Bile duct (tissue), 1 donor: ENCODE measurements around the genes RSRC1, RARRES1 and MFSD1.

DNA sequence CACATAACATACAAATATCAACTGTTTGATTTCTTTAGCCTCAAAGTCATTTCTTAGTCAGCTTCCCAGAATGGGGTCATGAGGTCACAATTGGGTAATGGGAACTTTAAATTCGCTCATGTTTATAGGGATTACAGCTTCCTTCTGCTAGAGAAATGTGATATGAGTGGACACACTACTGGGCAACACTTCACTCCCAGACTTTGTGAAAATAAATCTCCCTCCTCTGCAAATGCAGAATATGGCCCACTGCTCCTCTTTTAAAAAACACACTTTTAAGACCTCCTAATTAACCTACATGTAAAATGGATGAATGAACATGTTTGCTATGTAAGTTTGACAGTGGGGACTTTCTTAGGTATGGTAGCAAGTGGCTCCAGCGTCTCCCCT, 9.0 kb upstream of the TIPARP start:
- PRO-cap: no peak

DNA sequence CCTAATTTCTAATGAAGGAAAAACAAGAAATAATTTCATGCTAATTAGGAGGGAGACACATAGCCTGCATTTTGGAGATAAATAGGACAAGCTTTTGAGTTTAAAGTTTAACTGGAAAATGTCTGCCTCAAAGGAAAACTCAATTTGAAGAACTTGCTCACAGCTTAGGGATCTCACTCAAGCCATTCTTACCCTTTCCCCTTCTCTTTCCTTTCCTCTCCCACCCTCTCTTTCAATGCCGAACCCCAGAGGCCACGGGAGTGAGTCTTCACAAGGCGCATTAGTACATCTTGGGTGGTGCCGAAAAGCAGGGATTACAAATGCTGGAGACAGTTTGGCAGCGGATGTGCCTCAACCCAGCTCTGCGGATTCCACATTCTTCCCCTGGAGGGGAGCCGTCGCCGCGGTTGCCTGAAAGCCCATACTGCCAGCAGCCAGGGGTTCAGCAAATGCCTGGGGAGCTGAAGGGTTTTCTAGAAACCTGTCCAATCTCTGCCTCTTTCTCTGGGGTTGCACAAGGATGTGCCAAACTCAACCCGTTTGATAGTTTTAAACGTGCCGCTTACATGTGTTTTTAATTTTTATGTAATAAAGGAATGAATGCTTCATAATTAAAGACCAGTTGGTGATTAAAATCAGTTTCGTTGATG, 74.8 kb upstream of the LEKR1 start:
- PRO-cap: no peak

- PRO-cap: no peak
Observed at GRCh38 chr3:156815478-156816048, 10.6 kb upstream of the LEKR1 start.

- PRO-cap: no peak
Observed at GRCh38 chr3:156978390-156979161, 152.4 kb downstream of the LEKR1 start.

- PRO-cap: no peak
Observed at GRCh38 chr3:157127787-157128181, 32.2 kb downstream of the CCNL1 start.

DNA sequence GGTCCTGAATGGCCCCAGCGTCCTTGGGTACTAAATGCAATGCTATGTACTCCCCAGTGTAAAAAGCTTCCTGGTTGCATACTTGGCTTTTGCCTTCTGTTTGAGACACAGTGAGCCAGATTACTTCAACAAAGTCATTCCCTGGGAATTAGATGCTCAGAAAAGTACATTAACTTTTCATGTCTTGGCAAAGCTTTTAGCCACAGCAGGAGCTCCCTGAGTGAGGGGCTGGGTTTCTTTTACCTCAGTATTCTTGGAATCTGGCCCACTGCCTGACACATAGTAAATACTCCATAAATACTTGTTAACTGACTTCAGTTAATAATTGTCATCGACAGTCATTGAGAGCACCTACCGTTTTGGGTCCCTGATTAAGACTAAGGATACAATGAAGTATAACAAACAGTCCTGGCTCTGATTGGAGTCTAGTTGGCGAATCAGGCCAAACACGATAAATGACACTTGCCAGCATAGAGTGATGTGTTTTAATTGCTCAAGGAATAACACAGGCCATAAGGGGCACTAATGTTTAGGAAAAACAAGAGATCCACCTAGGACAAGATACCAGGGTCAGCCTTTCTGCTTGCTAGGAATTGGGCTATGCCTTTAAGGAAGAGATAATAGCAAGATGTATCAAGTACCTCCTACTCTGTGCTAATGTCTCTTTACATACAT, 23.8 kb downstream of the CCNL1 start:
- PRO-cap: no peak

DNA sequence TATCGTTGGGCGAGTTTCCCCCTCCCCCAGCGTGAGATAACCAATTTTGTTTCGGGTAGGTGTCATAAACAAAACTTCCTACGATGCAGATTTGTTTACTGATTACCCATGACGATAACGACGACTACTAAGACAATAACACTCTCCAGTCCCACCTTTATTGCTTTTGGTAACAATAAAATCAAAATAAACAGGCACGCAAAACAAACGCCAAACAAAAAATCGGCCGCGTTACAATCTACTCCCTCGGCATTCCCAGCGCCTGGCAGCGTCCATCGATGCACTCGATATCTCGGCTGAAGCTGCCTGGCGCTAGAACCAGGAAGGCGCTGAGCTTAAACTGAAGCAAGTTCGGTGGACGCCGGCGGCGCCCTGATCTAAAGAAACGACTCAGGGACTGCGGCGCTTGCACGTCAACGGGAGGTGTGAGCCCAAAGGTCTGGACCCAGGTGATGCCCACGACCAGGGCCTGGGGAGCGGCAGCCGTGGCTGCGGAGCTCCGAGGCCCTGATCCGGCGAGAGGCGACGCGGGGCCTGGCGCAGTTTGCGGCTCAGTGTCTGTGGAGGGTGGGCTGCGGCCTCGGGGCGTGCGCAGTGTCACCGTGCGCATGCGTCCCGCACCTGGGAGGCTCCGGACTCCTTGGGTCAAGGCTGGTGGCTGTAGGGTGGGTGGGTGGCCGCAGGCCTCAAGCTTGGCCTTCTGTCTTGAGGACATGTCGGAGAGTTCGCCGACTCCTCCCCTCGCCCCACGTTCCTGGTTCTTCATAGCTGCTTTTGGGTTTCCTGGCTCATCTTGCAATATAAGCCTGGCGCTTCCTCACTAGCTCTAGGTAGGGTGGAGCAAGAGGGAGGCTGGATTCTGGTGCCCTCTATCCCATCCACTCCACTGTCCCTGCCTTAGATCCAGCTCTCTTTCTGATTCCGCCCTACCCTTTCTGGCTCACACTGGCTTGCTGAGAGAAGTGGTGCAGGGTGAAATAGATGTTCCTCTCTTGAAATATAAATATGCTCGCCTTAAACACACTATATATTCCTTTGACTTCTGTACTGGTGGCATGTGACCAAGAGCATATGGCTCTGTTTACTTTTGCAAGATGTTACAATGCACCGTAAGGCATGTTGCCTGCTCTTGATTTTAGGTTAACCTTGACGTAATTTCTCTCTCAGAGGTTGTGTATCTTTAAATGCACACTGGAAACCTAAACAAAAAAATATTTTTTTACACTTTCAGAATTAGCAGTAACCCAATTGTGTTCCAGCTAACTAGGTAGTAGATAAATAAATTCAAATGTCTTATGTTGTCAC, at the start of gene RSRC1:
Gene RSRC1 (plus strand): TSS at position 315 of the 1,305 bp plus-strand sequence.
- PRO-cap: unidirectional peak, plus-strand start at position 315 of the sequence; unidirectional peak, plus-strand start at position 380 of the sequence

DNA sequence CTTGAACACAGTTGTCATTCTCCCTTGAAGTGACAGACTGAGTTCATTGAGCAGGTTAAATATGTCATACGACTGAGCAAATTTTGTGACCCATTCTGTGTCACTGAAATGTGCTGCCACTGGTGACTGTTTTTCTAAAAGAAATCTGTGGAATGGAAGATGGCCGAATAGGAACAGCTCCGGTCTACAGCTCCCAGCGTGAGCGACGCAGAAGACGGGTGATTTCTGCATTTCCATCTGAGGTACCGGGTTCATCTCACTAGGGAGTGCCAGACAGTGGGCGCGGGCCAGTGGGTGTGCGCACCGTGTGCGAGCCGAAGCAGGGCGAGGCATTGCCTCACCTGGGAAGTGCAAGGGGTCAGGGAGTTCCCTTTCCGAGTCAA, 10.0 kb upstream of the GFM1 start:
- PRO-cap: no peak

DNA sequence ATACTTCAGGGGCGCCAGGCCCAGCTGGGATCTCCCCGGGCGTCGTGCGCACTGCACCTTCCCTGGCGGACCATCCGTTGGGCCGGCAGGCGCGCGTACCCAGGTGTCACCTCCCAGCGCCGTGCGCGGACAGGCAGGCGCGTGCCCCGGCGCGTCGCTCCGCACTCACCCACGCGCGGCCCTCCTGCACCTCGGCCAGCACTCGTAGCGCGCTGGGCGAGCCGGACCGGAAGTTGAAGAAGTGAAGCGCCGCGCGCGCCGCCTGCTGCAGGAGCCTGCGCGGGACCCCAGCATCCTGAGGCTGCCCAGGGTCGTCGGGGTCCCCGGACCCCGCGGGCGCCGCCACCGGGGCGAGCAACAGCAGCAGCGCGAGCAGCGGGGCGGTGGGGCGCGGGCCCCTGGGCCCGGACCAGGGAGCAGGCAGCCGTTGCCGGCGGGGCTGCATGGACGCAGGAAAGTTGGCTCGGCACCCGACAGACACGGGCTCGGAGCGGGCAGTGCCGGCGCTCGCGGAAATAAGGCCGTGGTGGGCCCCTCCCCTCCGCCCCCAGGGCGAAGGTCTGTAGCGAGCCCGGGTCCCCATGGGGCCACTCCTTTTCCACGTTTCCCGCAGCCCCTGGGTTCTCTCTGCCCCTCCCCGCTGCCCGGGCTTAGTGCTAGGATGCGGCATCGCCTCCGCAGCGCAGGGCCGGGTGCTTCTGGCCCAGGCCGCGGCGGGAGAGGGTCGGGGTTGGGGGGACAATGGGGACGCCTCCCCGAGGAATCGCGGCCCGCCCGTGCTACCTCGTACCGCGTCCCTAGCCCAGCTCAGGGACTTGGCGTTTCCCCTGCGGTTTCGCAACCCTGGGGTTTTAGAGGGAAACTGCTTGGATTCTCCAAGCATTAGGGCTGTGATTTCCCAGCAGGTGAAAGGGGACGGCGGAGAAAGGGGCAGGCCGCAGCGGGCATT, at the start of gene RARRES1:
Gene RARRES1 (minus strand): TSS at position 487 of the 949 bp plus-strand sequence.
- PRO-cap: bidirectional peak, plus-strand start at position 231 of the sequence, minus-strand start at position 131 of the sequence; bidirectional peak, plus-strand start at position 565 of the sequence, minus-strand start at position 487 of the sequence; bidirectional peak, plus-strand start at position 882 of the sequence, minus-strand start at position 824 of the sequence

DNA sequence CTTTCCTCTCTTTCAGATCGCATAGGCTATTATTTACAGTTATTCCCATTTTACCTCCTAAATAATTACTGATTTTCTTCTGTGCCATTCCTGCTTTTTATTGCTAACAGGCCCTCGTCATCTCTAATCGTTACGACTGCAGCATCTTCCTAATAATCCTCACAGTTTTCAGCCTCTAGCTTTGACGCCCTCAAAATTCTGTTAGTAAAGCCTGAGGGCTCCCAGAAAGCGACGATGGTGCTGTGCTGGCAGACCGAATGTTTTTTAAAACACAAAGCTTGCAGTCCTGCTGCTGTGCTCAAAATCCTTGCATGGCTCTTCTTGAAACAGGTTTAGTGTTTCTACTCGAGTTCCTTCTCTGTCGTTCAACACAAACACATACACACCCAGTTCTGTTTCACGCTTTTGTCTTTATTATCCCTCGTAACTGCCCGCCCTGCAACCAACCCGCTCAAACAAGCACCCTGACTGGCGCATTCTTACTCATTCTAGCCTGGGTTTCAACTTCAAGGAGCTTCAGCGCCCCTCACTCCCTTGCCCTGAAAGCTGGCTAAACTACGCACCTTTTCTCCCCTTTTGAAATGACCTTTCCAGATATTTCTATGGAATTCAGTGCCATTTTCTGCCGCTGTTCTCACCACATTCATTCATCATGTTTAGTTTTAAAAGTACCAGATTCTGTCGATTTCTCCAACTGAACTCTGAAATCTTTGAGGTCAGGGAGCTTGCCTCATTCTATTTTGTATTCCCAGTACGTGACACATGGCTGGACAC, 800 bp upstream of the MFSD1 start:
- PRO-cap: unidirectional peak, plus-strand start at position 486 of the sequence

DNA sequence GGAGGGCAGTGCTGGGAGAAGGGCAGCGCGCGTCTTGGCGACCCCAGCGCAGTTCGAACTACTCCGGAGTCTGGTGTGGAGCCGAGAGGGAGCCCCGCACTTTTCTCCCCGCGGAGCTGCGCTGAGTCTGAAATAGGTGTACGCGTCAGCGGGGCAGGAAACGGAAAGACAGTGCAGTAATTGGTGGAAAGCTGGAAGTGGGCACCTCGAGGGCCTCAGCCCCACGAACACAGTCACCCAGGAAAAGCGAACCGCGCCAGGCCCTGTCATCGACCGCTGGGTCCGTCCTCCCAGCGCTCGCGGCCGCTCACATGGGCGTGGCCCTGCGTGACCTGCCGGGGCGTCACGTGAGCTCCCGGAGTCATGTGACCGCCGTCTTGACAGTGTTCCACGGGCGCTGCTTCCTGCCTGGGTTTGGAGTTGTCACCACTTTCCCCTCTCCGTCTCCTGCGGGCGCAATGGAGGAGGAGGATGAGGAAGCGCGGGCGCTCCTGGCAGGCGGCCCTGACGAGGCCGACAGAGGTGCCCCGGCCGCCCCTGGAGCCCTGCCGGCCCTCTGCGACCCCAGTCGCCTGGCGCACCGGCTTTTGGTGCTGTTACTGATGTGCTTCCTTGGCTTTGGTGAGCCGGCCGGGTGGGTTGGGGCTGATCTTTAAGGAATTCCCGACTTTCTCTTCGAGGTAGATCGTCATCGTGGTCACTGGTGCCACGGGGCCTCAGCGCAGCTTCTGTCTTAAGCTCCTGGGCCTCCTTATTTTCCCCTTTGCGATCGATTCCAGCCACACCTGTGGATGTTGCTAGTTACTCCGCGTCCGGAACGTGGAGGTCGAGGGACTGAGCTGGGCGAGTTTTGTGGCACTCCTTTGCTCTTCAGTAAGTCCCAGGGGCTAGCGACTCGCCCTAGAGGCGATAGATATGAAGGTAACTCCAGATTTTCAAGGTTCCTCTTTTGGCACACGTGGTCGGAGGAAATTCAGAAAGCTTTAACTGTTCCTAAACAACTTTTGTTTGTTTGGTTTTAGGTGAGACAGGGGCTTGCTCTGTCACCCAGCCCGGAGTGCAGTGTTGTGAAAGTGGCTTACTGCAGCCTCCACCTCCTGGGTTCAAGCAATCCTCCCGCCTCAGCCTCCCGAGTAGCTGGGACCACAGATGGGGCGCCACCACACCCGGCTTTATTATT, at the start of gene MFSD1:
Gene MFSD1 (plus strand): TSS at position 360 of the 1,180 bp plus-strand sequence.
- PRO-cap: bidirectional peak, plus-strand start at position 61 of the sequence, minus-strand start at position 77 of the sequence; bidirectional peak, plus-strand start at position 458 of the sequence, minus-strand start at position 313 of the sequence

- PRO-cap: no peak
Observed at GRCh38 chr3:159796623-159797290, 428.5 kb upstream of the C3orf80 start.

DNA sequence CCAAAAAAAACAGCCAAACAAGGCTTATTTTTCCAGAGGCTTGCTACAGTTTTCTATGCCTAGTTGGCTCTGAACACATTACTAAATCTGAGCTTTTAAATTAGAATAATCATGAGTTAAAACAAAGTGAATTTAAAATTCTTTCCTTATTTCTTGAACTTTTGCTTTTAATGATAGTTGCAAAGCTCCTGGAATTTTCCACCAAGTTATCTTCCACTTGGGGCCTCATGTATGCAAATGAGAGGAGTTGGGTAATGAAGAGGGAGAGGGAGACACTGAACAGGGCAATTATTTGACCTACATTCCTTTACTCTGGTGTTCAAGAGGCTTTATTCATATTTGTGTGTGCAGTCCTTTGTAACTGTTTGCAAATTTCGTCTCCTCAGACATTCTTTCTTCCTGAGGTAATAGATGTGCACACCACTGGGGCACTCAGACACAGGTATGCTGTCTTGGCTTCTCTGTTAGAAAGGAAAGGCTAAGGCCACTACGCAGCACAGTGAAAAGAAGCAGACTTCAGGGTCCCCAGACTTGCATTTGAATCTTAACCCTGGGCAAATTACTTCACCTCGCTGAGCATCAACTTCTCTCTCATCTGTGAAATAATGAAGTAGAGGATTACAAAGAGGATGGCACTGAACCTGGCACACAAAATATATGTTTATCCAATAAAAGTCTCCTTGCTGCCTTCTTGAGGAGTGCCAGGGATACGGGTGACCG, 426.3 kb upstream of the C3orf80 start:
- PRO-cap: no peak

DNA sequence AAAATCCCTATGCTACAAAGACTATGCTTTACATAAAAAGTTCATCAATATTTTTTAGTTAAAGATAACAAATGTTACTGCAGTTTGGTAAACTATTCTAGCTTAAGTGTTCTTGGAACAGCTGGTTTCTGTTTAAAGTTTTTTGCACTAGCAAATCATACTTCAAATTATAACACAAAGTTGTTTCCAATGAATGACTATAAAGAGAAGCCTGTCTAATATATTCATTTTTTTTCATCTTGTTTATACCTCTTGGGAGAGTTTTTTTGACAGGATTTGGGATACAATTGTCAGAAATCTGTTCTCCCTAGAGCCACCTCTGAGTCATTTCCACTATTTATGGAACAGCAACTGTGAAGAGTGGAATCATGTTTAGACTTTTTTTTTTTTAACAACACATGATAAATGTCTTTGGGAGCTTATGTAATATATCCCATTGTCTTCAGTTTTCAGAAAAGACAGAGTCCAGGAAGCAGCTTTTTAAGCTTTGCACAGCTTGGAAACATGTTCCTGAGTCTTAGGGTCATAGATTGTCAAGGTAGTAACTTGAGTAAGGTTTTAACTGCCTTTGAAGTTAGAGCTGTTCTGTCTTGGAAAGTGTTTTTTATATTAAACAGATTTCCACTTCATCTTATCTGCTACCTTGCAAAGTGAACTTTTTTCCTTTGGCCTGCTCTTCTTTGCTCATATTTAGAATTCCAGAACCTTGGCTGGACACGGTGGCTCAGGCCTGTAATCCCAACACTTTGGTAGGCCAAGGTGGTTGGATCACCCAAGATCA, 388.3 kb upstream of the C3orf80 start:
- PRO-cap: no peak

- PRO-cap: no peak
Observed at GRCh38 chr3:160180443-160180870, 44.8 kb upstream of the C3orf80 start.

GRCh38 chr3:160419069-160419658, 19.7 kb downstream of the SMC4 start:
- PRO-cap: no peak

- PRO-cap: no peak
Observed at GRCh38 chr3:160449165-160449408, 499 bp downstream of the TRIM59 start.

GRCh38 chr3:160450269-160450856, 777 bp upstream of the TRIM59 start:
- PRO-cap: no peak

GRCh38 chr3:160601303-160601748, 36.0 kb upstream of the KPNA4 start:
- PRO-cap: no peak

DNA sequence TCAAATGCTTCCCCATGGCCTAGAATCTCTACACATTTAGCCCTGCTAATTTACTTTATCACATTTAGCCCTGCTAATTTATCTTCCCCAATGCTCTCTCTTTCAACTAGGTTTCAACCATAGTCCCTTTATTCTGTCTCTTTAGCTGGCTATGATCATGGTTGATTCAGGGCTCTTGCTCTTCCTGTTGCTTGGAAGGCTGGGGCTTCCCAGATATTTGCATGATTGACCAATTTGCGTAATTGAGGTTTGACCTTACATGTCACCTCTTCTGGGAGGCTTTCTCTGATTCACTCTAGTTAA, 10.9 kb upstream of the ARL14 start:
- PRO-cap: no peak